Pericardium fibroblast (primary cell): ENCODE data around the genes B4GALNT1, OS9, CDK4 and AVIL.

DNA sequence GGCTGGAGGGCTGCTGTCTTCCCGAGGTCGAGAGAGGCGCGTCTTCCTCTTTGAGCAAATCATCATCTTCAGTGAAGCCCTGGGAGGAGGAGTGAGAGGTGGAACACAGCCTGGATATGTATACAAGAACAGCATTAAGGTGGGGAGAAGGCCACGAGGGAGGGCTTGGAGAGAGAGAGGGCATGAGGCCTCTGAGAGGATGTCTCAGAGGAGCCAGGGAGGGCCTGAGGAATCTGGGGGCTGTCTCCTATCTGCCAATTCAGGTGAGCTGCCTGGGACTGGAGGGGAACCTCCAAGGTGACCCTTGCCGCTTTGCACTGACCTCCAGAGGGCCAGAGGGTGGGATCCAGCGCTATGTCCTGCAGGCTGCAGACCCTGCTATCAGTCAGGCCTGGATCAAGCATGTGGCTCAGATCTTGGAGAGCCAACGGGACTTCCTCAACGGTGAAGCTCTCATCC, 4.4 kb downstream of the ARHGEF25 start:
- RAMPAGE, long total RNA, result no peak

GRCh38 chr12:57632859-57633551, at the start of gene B4GALNT1:
TSS of gene B4GALNT1 (minus strand) at chr12:57633201.
- RAMPAGE, long total RNA, result no peak

DNA sequence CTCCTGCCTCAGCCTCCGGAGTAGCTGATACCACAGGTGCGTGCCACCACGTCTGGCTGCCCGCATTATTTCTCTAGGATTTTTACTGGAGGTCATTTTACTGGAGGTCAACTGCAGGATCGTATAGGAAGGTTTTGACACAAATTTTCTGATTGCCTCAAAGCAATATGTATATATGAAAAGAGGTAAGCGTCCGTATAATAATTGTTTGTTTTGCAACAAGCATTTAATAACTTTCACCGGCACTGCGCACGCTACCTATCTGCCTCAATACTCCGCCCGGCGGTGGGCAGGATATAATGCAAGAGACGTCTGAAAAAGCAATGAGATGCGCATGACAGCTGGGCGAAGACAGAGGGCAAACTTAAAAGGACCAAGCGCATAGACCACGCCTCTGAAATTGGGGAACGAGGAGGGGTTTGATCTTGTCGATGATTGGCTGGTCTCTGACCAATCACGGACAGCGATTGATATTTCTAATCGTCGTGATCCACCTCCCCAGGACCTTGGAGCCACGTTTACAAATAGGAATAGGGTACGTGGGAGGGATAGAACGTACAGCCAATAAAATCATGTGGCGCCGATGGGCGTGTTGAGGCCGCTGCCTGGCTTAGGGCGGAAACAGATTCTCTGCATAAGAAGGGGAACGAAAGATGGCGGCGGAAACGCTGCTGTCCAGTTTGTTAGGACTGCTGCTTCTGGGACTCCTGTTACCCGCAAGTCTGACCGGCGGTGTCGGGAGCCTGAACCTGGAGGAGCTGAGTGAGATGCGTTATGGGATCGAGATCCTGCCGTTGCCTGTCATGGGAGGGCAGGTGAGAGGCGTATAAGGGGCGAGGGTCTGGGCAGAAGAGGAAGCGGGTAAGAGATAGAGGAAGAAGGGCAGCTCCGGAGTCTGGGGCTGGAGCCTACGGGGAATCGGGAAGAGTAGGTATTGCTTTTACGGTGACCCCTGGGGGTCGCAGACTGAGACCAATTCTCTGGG, at the start of gene OS9:
Gene OS9, plus strand, starts transcription at position 624 of the 985 bp plus-strand sequence.
- RAMPAGE, long total RNA, result start-site peak on the plus strand centred at position 645 of the sequence, 16 bp wide, 234 and 567 reads in 2 replicates

DNA sequence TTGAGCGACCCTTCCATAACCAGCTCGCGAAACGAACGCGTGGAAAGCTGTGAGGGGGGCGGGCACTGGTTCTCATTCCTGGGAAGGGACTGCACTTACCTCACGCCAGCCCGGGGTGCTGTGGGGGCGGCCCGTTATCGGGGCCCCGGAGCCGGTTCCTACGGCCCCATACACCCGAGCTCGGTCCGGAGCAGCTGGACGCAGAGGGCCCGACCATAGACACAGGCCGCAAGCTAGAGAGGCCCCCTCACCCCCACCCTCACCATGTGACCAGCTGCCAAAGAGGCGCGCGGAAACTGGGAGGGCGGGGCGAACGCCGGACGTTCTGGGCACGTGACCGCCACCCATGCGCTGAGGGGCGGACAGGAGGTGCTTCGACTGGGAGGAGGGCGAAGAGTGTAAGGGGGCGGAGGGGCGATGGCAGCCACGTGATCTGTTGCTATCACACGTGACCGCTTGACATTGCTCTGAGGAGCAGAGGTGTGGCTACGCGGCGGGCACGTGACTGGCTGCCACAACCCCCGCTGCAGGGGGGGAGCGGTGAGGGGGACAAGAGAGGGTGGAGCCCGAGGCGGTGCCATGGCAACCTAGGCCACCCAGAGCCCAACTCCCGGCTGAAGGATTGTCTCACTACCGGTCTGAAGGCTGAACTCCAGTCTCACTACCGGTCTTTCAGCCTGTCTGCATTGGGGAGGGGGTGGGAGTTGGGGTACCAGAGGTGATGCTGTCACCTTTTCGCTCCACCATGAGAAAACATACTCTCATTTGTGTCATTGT, at the start of gene CDK4:
Gene CDK4, minus strand, starts transcription at position 235 of the 777 bp plus-strand sequence.
- RAMPAGE, long total RNA, result start-site peak on the minus strand centred at position 241 of the sequence, 93 bp wide, 2,495 and 890 reads in 2 replicates

GRCh38 chr12:57764684-57765000, 2.2 kb downstream of the CYP27B1 start:
- RAMPAGE, long total RNA, result no peak

DNA sequence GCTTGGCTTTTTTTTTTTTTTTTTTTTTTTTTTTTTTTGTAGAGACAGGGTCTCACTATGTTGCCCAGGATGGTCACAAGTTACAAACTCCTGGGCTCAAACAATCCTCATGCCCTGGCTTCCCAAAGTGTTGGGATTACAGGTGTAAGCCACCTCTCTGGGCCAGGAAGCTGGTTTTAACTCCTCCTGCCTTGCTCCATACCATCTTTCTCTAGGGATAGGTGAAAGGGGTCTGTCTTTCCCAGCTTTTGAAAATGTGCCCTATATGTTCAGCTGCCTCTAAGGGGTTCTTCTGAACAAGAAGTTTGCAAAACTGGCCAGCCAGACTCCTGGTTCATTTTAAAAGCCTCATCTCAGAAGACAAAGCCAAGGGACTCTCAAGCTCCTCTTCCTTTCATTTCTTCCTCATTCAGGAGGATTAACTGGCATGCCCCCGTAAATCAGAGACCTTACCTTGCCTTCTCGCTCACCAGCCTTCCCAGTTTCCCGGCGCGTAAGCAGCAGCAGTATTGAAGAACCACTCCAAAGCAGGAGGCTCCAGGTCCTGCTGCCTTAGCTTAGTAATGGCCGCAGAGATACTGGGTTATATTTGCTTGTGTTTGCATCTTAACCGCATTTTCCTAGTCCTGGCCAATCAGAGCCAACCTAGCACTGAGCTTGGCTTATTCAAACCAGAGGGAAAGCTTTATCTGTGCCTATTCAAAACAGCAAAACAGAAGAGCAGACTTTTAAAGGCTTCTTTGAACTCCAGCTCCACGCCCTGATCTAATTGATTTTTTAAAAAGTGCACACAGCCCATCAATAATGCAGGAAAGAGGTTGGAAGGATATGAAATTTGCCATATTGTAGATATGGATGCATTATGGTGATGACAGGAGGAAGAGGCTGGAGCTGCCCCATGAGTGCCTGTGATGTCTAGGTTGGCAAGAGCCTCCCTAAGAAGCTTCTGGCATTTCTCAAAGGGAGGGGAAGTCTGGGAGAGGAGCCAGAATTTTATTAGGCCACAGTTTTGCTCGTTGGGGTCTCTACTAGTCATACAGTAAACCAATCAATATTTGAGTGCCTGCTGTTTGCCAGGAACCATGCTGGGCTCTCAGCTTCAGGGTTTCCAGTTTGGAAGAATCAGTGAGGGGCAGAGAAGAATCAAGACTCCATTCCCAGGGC, at the start of gene AVIL:
Gene AVIL, minus strand, starts transcription at position 559 of the 1,164 bp plus-strand sequence.
- RAMPAGE, long total RNA, result no peak

- RAMPAGE, long total RNA, result no peak
These were observed 5.8 kb upstream of the AVIL start for GRCh38 chr12:57824256-57824761.

GRCh38 chr12:57889369-57890164, 43.0 kb upstream of the CTDSP2 start:
- RAMPAGE, long total RNA, result no peak

DNA sequence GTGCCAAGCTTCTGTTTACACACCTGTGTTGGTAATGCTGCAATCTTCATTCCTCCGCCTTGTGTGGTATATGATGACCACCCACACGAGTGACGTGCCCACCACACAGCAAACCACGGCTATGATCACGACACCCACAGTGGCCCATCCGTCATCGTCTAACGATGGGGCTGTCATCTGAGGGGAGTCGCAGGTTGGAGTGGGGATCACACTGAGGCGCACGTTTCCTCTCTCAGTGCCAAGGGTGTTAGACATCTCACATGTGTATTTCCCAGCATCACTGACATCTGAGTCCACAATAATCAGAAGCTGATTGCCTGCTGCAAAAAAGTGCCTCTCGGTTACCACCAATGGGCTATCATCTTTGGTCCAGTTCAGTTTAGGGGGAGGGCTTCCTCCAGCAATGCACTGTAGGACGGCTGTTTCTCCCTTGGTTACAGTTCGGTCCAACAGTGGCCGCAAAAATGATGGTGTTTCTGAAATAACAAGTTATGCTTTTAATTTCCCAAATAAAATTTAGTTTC, 42.9 kb downstream of the LRIG3 start:
- RAMPAGE, long total RNA, result no peak

DNA sequence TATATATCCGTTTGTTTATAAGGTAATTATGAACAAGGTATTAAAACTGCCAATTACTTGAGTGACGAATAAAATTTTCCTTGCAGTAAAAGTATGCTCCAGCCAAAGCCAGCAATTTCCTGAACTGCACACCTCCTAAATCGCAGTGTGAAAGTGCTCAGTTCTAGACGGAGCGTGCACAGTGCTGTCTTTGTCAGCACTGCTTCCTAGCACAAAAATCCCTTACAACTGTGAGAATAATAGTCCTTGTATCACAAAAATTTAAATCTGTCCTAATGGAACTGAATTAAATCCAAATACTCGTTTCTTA, 26.3 kb downstream of the LRIG3 start:
- RAMPAGE, long total RNA, result no peak

DNA sequence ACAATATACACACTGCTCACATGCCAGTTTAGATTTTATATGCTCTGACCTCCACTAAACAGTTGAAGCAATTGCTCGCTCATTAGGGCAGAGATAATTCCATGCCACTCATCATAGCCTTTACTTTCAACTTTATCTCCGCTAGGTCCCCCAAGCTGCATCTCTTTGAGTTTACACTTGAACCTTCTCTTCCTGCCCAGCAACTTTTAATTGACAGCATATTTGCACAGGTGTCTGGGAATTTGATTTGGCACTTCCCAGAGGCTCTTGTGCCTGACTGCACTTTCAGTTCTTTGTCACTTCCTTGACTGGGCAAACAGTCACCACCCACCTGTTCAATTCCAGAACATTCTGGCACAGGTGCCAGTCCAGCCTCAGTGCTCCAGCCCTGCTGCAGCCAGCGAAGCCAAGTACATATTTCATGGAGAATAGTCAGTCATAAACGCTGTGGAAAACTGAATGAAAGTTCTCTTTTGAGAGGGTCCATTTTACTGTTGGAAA, 110.1 kb upstream of the LRIG3 start:
- RAMPAGE, long total RNA, result no peak

DNA sequence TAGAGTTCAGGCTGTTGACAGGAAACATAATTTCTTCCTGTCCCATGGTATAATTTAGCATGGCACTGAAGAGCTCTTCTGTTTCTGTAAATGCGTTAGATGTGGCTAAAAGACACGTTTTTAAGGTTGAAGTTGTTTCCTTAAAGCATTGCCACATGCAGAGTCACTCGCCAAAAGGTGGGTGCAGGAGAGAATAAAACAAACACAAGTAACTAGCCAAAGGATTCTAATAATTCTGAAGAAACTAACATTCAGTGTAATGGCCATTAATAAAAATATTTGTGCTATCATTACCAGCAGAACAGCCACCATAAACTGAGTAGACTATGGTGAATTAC, 33.6 kb downstream of the TAFA2 start:
- RAMPAGE, long total RNA, result no peak

DNA sequence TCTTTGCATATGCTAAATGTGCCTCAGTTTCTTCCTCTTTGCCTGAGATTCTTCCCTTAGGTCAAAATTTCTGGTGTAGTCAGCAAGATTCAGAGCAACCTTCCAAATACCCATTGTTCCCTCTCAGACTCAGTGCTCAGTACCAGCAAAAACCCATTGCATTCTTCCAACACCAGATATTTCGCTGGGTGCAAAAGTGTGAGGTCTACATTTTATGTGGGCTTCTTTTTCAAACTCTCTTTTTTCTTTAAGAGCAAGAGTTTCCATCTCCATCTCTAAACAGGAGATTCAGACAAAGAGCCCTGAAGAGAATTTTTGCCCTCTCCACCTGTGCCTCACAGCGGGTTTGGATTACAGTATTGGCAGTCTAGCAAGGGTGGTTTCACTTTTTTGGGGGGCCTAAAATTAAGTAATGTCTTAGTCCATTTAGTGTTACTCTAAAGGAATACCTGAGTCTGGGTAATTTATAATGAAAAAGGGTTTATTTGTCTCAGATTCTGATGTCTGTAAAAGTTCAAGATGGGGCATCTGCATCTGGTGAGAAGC, 10.6 kb upstream of the USP15 start:
- RAMPAGE, long total RNA, result no peak

GRCh38 chr12:62408123-62408338, 58.6 kb upstream of the MON2 start:
- RAMPAGE, long total RNA, result no peak

- RAMPAGE, long total RNA, result no peak
These were observed 180.9 kb downstream of the MON2 start for GRCh38 chr12:62647217-62648323.

DNA sequence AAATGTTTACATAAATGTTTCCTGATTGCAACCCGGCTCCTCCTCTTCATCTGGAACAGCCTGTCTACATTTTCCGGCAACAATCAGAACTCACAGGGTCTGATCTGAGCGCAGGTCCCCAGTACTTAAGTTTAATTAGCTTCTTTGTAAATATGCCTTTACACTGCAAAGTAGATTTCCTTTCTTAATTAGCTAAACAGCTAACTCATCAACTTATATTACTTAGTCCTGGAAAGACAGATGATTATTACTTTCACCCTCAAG, 213.0 kb downstream of the MON2 start:
- RAMPAGE, long total RNA, result no peak

DNA sequence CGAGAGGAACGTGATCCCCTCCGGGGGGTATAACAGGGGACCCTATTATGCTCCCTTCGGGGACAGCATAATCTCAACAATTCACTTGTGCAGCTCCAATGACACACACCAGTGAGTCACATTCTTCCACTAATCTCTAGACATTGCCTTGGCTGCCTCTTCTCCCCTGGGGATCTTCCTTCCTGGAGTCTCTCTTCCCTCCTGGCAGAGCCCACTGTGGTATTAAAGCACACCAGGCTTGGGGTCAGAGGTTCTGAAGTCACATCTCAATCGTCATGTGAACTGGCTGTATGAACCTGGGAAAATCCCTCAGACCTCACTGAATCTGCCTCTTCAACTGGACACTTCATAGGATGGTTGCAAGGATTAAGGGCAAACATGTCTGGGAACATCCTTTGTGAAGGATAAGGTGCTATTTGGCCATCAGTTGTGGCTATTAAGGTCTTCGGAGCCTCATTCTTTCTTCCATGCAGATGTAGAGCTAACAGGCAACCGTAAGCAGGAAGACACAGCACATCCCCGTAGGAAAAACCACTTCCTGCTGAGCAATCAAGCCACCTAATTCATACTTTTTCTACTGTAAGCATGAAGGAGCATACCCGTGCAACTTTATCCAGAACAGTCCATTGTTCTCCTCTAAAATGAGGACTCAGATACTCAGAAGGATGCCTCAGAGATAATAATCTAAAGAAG, 232.2 kb downstream of the PPM1H start:
- RAMPAGE, long total RNA, result no peak

- RAMPAGE, long total RNA, result no peak
These were observed 117.2 kb downstream of the PPM1H start for GRCh38 chr12:62817514-62818406.

DNA sequence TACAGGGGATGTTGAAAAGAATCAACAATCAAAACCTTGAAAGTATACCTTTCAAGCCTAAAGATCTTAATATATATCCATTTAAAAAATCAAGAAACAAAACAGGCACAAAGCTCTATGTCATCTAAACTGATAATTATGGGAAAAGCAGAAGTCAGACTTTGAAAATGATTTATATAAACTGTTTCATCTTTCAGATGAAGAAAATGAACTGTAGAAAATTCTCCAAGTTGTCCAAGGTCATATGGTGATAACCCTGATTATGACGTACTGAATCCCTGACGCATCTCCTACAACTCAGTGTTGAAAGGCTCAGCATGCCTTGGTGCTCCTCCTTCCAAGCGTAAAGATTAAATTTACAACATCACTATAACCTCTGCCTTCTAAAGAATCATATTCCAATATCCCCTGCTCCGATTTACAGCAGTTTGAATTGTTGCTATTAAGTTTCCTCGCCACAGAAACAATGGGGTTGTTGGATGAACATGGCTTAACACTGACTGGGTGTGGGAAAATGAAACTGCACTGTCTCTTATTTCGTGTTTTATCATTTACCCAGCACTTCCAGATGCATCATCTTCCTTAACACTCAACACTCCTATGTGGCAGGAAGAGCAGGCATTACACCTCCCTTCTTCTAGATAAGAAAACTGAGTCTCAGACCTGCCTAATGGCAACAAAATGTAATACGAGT, 74.4 kb downstream of the PPM1H start:
- RAMPAGE, long total RNA, result no peak

- RAMPAGE, long total RNA, result no peak
These were observed 631 bp downstream of the PPM1H start for GRCh38 chr12:62934223-62934814.